ENCODE measurements around a stretch of chr3.

DNA sequence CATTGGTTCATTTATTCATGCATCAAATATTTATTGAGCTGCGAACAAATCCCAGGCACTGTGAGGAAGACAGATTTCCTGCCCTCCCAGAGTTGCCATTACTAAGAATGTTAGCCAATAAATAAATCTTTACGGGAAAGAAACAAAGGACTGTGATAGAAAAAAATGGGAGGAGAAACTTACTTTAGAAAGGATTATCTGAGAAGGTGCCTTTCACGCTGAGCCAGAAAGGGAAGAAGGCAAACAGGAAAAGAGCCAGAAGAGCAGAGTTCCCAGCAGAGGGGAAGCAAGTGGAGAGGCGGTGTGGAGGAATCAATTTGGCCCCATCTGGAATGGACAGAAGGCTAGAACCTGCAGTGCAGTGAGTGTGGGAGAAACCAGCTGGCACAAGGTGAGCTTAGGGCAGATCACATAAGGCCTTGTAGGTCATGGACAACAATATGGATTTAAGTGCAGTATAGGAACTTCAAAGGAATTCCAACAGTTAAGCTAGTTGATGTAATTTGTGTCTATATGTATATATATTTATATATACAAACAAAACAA lies 20.8 kb downstream of the CHL1 start:
- PRO-cap = no peak

DNA sequence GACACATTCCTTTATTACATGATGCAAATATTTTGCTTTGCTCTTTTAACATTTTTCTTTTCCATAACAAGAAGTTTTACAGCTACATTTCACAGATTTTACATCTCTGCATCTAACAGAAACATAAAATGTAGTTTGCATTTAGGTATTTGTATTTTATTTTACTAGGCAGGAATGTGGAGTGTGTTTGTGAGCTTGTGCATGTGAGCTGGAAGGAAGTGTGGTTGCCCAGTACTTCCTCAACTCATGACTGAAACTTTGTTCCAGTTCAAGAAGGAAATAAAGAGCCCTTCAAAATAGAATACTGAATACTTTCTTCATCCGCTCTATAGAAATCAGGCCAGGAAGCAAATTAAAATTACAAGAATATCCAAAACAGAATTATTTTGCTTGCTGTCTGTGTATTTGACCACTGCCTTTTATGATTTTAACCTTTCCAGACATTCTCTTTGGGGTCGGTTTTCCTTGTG lies 81.3 kb downstream of the CHL1 start:
- PRO-cap = no peak

- PRO-cap = no peak
These were observed 81.8 kb downstream of the CHL1 start for GRCh38 chr3:278294-278766.

GRCh38 chr3:2134835-2135315 lies 36.2 kb downstream of the CNTN4 start:
- PRO-cap = no peak

DNA sequence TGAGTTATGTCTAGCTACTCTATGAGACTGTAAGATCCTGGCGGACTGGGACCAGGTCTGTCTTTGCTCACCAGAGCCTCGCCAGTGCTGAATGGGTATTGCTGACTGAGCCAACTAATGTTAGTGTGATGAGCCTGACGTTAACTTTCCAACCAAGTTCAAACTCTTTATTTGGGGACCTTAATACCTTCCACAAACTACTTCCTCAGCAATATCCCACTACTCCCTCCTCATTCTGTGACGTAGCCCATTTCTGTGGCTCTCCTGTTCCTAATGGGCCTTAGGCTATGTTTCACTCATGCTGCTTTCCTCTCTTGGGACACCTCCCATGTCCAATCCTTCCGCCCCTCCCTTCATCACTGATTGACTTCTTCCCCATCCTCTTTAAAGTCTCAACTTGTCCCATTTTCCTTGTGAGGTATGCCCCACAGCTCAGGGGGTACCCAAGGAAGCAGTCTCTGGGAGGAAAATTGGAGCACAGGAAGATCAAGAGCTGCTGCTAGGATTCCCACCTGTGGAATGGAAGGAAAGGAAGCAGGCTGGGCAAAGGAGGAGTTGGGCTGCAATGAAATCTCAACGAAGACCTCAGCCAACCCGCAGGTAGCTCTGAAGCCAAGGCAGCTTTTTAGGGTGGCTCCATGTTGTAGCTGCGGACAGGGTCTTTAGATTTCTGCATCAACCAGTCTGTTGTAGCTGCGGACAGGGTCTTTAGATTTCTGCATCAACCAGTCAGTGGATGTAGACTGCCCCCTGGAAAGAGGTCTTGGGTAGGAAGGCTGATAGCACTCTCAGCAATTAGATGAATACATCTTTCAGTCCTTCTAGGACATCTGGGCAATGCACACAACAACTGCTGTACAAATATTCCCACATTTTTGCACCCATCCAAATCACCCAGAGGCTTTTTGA lies 36.0 kb downstream of the SETMAR start:
- PRO-cap = no peak

- PRO-cap = unidirectional peak, plus-strand start at chr3:4534055
These were observed 40.7 kb downstream of the ITPR1 start for GRCh38 chr3:4533723-4534348.

DNA sequence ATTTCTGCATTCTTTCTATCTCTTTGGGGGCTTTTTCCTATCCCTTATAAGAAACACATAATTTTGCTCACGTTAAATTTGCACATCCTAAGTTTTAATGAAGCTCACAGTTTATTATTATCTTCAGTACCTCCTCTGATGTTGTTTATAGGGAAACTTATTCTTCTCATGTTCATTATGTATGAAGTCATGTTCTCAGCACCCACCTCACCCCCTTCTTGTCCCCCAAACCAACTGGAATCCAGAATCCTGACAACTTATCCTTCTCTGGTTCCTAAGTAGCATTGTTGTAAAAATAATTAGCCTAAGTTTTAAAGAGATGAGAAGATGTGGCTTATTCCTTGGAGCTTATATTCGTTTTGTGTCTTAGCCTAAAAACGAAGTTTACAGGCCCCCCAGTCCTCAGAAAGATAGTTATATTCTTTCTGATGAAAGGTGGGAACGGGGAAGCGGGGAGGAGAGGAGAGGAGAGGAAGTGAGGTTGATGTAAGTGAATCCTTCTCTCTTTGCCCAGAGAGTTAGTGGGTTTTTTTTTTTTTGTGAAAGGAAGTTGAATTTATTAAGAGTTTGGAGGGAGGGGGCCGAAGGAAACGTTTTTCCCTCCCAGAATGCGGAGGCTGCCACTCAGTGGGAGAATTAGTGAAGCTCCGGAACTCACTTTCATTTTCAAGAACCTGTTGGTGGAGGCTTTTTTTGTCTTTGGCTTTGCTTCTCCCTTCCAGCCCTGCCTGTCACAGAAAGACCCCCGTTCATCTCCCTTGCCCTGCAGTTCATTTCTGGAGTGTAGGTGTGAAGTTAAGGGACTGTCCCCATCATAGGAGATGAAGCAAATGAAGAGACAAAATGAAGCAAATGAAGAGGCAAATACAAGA lies 91.1 kb downstream of the ITPR1 start:
- PRO-cap = no peak

DNA sequence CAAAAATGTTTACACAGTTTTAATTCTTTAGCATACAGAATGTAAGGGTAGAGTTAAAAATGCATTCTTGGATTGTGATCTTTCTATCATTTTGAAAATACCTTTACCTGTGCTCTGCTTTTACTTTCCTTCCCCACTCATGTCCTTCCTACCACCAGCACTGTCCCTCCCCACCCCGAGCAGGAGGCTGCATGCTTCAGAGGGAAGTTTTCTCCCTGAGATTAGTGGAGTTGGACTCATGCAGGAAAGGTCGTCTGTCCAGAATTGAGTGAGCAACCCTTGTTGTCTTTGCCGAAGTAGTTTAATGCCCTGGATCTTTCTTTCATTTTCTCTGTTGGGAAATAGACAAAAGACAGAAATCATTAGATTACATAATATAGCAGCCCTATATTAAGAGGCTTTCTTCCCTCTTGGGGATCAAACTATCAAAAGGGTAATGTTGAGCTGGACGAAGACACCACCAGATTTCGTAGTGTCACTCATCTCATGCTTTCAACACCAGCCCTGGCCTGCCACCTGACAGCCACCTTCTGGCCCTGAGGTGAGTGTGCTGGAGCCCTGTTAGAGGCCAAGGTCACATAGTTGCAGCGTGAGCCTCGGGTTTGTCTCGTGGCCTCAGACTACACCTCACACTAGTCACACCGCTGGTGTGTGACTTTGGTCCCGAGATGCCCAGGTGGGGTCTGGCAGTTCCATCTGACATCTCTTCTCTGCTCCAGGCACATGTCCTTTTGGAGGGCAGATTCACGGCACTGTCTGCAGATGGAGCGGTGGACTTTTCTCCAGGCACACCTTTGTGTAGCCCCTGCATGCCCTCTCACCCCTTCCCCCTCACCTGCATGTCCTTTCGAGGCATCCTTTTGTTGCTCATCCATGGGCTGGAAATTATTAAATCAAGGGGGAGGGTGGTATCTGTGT lies 231.0 kb downstream of the ITPR1 start:
- PRO-cap = no peak

DNA sequence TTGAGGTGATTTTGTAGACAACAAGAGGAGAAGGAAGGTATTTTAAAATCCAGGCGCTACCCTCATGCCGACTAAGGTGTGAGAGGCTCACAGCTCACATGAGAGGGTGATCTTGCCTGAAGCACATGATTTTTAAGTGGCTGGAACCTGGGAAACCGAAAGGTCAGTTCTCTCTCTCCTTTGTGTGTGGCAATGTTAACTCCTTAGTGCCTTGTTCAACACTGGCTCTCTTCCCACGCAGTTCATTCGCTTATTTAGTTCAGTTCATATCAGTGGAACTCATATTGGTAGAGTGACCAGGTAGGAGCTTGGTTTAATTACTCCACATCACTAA lies 236.2 kb downstream of the ITPR1 start:
- PRO-cap = no peak

DNA sequence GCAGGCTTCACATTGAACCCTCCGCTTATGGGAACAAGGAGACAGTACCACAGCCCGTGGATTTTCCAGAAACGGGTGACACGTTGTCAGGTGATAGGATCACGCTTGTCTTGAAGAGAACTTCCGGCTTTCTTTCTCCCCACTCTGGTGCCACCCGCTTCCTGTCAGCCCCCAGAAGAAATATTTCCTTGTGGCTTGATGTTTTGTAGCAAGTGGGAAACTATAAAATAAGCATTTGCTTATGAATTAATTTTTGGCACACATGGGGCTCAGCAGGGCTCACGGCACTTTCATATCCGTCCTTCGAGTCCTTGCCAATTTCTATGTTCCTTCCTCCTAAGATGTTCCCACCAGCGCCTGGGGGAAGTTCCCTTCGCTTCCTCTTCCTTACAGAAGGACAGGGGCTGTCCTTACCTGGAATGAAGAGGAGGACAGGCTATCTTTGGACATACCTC lies 238.5 kb upstream of the BHLHE40 start:
- PRO-cap = no peak

DNA sequence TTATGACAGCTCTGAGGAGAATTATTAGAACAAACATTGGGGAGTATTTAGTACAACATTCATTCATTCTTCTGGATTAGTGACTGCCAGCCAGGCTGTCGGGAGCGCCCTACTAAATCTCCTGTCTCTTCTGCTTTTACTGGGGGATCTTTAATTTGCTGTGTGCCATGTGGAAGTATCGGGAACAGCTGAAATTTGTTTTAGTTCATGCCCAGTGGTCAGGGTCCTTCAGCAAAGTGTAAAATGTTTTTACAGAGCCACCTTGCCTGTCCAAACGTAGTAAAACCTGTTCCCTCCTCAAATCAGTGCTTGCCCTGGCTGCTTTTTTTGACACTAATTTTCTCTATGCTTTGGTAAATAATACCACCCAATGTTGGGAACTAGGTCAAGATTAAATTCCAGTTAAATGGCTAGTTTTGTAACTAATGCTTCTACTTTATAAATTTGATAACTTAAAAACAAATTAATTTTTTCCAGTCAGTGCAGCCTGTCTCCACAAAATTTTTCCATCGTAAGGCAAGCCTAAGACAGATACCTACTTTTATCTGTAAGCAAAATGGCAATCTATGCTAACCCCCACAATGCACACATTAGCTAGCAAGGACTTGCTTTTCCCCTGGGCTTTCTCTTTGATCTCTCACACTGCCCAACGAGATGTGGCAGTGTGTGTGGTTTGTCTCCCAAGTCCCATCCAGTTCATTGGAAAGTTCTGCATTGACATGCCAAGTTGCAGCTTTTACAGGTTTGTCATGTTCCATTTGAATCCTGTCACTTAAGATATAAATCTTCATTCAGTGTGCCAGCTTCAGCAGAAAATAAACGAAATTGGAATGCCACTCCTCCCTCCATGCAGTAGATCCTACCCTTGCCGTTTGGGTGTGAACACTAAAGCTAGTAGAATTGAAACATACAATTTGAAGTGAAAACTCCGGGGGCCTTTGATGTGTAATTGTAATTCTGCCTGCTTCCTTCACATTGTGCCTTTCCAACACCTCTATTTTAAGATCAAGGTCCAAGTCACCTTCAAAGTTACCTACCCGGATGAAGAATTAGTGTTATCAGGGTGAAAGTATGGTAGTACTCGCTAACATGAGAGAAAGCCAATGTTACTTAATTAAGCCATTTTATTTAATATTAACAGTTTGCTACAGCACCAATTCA lies 131.2 kb upstream of the BHLHE40 start:
- PRO-cap = no peak

- PRO-cap = no peak
These were observed 112.4 kb upstream of the BHLHE40 start for GRCh38 chr3:4866653-4867471.

GRCh38 chr3:4902082-4902626 lies 77.1 kb upstream of the BHLHE40 start:
- PRO-cap = no peak

DNA sequence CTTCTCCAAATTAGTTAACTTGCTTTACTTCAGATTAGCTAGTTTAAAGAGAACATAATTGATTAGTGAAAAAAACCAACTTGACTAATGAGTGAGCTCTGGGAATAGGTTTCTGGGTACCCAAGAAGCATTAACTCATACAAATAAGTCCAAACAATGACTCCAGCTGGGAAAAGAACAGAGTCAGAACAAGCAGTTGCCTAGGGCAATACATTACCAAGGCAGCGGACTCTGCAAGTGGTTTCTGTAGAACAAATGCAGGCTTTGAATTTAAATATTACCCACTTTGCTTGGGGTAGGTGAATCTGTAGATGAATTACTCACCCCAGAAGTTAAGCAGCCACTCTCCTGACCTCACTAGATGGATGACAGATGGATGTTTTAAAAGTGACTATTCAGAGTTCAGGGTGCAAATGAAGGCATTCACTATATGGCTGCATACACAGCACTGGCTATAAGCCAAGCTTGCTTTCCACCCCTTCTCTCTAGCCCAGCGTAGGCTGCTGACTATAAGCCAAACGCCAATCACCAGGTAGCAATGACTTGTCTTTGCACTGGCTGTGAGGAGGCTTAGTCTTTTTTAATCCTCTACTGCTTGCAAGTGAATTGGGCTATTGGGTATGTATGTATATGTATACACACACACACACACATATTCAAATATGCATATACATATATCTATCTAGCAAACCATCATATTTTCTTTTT lies 73.0 kb upstream of the BHLHE40 start:
- PRO-cap = no peak

DNA sequence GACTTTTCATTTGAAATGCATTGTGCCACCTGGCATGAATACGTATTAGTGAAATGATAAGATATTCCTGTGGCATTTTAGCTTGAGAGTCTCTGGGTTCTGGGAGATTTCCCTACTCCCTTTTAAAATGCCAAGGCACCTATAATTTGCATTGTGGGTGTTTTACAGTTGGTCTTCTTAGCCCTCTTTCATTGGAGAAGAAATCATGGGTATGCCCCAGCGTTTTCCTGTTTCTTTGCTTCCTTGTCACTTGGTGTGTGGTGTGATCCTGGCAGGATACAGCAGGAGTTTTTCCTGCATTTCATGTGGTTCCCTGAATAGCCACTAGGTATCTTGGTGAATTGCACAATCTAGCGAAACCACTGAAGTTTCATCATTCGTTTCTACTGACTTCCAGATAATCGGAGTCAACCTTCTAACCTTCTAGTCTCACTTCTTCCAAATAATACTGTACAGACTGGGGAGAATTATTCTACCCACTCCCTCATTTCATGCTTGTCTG lies 2.5 kb downstream of the BHLHE40 start:
- PRO-cap = bidirectional peak, plus-strand start at position 249 of the sequence, minus-strand start at position 94 of the sequence

DNA sequence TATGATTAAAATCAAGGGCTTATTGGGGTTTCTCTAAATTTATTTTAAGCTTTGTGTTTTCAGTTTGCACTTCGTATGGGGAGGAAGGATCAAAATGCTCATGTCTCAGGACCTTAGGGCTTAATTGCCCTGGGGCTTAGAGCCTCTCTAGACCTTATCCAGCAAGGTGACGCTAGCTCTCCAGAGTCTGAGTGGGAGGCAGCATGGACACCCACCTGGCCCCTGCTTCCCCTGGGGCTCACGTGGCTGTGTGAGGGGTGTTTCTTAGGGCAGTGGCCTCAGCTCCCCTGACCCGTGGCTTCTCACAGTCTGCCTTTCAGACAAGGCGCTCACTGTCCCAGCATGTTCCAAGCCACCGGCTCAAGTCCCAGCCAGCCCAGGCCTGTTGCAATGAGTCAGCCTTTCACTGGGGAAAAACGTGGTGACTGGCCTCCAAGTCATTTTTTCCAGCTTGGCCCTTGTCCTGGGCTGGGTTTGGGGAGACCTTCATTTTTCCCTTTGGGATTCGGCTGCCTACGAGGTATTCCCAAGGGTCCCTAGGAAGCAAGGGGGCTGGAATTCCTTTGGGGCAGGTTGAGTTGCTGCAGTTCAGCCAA lies 15.6 kb downstream of the BHLHE40 start:
- PRO-cap = no peak

DNA sequence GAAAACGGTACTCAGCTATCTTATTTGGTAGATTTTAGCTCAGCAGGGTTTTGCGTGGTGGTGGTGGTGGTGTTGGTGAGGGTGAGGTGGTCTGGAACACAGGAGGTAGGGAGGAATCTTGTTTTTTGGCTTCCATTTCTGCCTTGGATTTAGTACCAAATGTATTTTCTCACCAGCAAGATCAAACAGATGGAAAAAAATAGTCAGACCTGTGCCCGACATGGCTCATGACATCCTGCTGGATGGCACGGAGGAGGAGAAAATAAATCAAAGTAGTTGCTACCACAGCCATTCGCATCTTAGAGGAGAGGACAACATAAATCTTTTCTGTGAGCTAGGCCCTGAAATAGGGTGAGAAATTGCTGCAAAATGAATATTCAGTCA lies 69.3 kb upstream of the ARL8B start:
- PRO-cap = no peak

GRCh38 chr3:7204742-7205232 lies 343.9 kb downstream of the GRM7 start:
- PRO-cap = no peak

DNA sequence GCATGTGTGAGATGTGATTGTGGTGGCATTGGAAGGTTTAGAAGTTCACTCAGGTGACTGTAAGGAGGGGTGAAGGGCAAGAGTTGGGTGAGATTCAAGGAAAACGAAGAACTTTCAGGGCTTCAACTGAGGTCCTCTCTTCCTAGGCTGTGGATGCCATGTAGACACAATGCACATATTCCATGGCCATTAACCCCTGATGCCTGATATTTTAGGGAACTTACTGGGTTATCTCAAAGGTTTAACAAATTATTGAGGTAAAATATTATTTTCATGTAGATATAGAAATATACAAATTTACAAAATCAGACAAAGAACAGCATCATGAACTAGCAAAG lies 447.7 kb downstream of the GRM7 start:
- PRO-cap = no peak

GRCh38 chr3:8372038-8372582 lies 129.5 kb upstream of the LMCD1 start:
- PRO-cap = no peak

Data from sternocleidomastoid (tissue), 1 donor.